ENCODE measurements around the genes FGF22, PALM and PTBP1.

GRCh38 chr19:401848-402393 lies 7.0 kb downstream of the C2CD4C start:
- PRO-cap, 4 experiments, result no peak in any of the 4 experiments
- RAMPAGE, long total RNA, 2 experiments, result no peak in any of the 2 experiments

DNA sequence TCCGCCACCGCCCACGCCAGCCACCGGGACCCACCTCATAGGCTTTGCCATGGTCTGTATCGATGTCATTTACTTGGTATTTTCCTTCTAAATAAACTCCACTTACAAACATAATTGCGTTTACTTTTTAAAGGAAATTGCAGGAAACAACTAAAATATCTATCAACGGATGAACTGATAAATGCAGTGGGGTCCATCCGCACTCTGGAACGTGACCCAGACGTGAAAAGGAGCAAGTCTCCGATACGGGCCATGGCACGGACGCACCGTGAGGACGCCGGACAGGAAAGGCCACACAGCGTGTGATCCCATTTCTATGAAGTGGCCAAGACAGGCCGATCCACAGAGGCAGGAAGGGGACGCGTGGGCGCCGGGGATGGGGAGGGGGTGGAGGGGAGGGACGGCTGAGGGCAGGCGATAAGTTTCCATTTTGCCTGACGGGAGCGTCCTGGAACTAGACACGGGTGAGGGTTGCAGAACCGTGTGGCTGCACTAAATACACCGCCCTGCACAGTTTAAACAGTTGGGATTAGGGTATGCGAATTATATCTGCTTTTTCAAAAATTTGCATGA lies 13.8 kb downstream of the SHC2 start:
- PRO-cap, 4 experiments, result peak in 3 of 4 experiments; most common plus-strand start position 457 of the sequence (in 3)
- RAMPAGE, long total RNA, 2 experiments, result no peak in any of the 2 experiments

DNA sequence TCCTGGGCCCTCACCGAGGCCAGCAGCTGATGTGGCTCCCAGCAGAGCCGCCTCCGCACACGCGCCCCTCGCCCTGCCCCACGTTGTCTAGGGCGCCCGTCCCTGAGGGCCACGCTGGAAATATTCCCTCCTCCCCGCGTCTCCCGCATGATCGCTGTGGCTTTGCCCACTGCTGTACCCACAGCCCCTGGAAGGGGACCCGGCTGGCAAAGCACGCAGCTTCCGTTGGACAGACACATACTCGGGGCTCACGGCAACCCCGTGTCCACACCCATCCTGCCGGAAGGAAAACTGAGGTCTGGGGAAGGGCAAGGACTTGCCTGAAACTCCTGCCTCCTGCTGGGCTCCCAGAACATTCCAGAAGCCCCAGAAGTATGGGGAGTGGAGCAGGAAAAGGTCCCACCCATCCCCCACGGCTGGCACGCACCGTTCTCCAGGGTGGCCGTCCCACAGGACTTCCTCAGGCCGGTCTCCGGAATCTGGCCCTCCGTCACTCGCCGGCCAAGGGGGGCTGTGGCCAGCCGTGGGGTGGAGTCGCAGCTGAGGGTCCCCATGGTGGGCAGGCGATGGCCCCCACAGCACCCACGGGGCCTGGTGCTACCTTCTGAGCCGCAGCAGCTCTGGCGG lies 476 bp downstream of the ODF3L2 start:
- PRO-cap, 4 experiments, result peak in 4 of 4 experiments; most common plus-strand start position 493 of the sequence (in 4); most common minus-strand start position 300 of the sequence (in 1)
- RAMPAGE, long total RNA, 2 experiments, result no peak in any of the 2 experiments

GRCh38 chr19:488922-490031 lies 7.0 kb upstream of the MADCAM1 start:
- PRO-cap, 4 experiments, result peak in 4 of 4 experiments; most common plus-strand start chr19:489180 (in 2); most common minus-strand start chr19:488986 (in 4)
- RAMPAGE, long total RNA, 2 experiments, result no peak in any of the 2 experiments

DNA sequence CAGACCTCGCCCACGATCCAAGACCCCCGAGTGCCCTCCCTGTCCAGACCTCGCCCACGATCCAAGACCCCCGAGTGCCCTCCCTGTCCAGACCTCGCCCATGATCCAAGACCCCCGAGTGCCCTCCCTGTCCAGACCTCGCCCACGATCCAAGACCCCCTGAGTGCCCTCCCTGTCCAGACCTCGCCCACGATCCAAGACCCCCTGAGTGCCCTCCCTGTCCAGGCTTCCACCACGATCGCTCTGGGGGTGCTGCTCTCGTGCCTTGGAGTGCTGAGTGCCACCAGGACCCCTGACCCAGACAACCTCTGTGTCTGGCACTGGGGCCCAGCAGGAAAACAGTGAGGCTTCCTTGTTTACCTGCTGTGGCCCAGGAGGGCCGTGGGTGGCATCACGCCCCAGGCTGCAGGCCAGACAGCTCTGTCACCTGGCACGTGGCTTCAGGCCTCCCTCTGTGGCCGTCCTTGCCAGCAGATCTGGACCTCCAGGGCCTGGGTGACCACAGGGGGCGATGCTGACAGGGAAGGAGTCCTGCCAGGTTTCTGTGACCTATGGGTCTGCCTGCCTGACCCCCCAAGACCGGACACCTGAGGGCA lies 3.2 kb downstream of the CDC34 start:
- PRO-cap, 4 experiments, result peak in 3 of 4 experiments; most common plus-strand start position 467 of the sequence (in 1); most common minus-strand start position 340 of the sequence (in 3)
- RAMPAGE, long total RNA, 2 experiments, result no peak in any of the 2 experiments

GRCh38 chr19:536352-537178 lies 5.0 kb downstream of the CDC34 start:
- PRO-cap, 4 experiments, result no peak in any of the 4 experiments
- RAMPAGE, long total RNA, 2 experiments, result no peak in any of the 2 experiments

- PRO-cap, 4 experiments, result no peak in any of the 4 experiments
- RAMPAGE, long total RNA, 2 experiments, result no peak in any of the 2 experiments
Observed at GRCh38 chr19:549337-549686, 5.5 kb downstream of the GZMM start.

DNA sequence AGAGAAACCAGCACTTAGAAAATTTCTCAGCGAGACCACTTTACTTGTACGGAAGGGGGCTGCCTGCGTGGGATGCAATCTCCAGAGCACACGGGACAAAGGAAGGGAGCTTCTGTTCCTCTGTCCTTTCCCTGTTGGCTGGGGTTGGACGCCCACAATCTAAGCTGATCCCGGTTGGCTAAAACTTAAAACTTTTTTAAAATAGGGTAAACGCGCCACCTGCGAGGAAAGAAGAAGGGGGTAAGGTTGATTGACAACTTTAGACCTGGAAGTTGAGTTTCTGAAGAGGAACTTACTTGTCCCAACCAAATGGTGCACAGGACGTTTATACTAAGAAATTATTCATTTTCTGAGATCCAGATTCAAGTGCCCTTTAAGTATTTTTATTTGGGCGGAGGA lies 744 bp upstream of the BSG start:
- PRO-cap, 4 experiments, result no peak in any of the 4 experiments
- RAMPAGE, long total RNA, 2 experiments, result start-site peak on the minus strand in 2 of 2 experiments, centred at positions 90 to 112 of the sequence, 13 to 14 reads per replicate

GRCh38 chr19:639401-640237 lies at the start of gene FGF22:
TSS of gene FGF22 (plus strand) at chr19:639879.
- PRO-cap, 4 experiments, result no peak in any of the 4 experiments
- RAMPAGE, long total RNA, 2 experiments, result no peak in any of the 2 experiments

- PRO-cap, 4 experiments, result peak in 1 of 4 experiments; most common minus-strand start chr19:647530 (in 1)
- RAMPAGE, long total RNA, 2 experiments, result no peak in any of the 2 experiments
Observed at GRCh38 chr19:647126-647946, 7.7 kb downstream of the FGF22 start.

DNA sequence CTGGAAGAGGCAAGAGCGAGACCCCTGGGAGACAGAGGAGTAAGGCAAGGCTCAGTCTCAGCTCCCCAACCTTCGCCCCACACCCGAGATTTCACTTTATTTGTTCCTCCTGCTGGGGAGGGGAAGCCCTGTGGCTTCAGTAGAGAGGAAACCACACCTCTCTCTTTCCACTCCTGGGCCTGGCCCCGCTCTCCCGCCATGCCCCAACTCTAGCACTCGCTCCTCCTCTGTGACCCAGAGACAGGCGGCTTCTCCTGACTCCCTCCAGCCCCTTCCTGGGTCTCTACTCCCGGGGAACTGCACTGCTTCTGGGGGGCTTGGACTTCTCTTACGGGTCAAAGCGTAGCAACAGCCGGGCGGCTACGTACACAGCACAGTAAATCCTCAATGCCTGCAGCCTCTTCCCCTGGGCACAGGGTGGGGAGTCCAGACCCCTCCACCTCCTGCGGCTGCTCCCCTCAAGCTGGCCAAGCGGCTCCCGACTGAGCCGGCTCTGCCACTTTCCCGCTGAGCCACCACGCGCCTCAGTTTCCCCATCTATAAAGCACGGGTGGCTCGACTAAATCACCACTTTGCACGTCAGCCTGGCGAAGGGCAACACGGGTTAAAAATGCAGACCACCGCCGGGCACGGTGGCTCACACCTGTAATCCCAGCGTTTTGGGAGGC lies 1.5 kb downstream of the RNF126 start:
- PRO-cap, 4 experiments, result peak in 2 of 4 experiments; most common plus-strand start position 164 of the sequence (in 2); most common minus-strand start position 74 of the sequence (in 1)
- RAMPAGE, long total RNA, 2 experiments, result no peak in any of the 2 experiments

DNA sequence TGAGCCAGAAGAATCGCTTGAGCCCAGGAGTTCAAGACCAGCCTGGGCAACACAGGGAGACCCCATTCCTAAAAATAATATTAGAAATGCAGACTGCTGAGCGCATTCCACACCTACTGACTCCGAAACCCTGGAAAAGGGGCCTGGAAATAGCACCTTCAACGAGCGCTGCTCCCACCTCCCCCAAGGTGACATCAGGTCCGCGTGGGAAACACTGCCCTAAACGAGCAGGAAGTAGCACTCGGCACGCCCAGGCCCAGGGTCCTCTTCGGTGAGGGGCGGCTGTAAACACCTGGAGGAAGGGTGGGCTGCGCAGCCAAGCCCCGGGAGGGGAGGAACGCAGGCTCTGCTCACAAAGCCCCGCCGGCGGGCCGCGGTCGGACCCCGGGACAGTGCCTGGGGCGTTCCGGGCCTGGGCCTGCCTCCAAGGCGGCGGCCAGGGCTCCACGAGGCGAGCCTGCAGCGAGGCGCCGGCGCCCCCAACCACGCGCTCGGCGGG lies 881 bp downstream of the RNF126 start:
- PRO-cap, 4 experiments, result peak in 2 of 4 experiments; most common plus-strand start position 222 of the sequence (in 2); most common minus-strand start position 190 of the sequence (in 1)
- RAMPAGE, long total RNA, 2 experiments, result no peak in any of the 2 experiments

DNA sequence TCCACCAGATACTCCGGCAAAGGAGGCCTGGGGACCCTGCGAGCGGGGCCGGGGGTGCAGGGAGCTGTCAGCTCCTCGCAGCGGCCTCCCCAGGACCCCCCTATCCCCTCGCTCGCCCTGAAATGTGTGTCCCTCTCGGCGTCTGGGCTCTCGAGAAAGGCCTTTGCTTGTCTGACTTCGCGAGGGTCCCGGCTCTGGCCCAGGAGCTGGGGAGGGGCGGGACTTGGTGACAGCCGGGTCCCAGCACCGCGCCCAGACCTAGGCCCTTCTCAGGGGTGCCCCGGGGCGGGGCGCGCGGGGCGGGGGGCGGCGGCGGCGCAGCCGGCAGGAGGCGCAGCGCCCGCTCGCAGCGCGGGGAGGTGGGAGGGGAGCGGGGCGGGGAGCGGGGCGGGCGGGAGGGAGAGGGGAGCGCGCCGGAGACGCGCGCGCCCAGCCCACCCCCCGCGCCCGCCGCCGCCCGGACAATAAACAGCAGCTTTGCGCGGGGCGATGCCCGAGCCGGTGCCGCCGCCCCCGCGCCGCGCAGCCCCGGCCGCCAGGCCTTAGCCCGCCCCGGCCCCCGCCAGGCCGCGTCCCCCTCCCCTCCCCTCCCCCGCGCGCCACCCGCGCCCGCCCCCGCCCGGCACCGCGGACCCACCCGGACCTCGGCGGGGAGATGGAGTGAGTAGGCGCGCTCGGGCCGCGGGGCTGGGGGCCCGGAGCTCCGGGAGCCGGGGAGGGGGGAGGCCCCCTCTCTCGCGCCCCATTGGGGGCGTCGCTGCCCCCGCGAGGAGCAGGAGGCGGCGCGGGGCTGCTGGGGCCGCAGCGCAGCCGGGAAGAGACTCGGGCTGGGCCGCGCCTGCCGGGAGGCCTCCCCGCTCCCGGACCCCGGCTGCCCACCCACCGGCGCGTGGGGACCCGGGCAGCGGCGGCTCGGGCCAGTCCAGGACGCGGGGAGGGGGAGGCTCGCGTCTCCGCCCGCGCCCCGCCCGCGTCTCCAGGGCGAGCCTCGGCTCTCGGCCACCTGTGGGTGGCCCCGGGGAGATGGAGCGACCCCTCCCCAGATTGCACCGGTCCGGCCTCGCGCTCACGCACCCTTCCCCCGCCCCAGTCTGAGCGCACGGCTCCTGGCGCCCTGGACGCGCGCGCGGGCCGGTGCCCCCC lies at the start of gene PALM:
TSS of gene PALM (plus strand) at position 444 of the 1,143 bp plus-strand sequence.
- PRO-cap, 4 experiments, result peak in 4 of 4 experiments; most common plus-strand start position 474 of the sequence (in 2); most common minus-strand start position 277 of the sequence (in 1)
- RAMPAGE, long total RNA, 2 experiments, result no peak in any of the 2 experiments

GRCh38 chr19:726782-727425 lies 18.2 kb downstream of the PALM start:
- PRO-cap, 4 experiments, result no peak in any of the 4 experiments
- RAMPAGE, long total RNA, 2 experiments, result no peak in any of the 2 experiments

DNA sequence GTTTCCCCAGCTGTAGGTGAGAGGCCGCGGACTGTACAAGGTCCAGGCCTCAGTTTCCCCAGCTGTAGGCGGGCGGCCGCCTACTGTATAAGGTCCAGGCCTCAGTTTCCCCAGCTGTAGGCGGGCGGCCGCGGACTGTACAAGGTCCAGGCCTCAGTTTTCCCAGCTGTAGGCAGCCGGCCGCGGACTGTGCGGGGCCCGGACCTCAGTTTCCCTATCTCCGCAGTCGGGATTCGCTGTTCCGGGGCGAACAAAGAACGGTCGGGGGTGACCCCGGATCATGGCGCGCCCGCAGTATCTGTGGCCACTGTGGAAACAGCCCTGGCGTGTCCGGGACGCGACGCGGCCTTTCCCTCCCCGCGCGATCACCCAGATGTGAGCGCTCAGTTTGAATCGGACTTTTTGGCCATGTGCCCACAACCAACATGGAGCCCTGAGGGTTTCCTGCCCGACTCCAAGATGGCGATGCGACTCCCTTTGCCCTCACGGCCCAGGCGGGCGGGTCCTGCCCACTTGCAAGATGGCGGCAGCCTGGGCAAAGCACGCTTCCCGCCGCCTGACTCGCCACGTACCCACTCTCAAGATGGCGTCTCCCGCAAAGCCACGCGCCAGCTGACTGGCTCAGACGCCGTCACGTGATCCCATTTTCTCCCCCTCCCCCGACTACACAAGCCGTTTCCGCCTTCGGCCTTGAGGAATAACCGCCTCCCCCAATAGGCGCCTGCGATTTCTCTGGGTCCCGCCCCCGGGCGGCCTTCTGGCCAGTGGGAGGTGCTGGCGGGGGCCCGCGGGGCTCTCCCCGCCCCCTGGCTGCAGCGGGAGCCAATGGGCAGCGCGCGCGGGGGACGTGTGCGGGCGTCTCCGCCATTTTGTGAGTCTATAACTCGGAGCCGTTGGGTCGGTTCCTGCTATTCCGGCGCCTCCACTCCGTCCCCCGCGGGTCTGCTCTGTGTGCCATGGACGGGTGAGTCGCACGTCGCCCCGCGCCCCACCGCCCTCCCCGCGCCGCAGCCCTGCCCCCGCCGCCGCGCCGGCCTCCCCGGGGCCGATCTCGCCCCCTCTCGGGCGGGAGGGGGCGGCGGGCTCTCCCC lies at the start of gene PTBP1:
TSS of gene PTBP1 (plus strand) at position 911 of the 1,091 bp plus-strand sequence.
- PRO-cap, 4 experiments, result peak in 4 of 4 experiments; most common plus-strand start position 911 of the sequence (in 4); most common minus-strand start position 461 of the sequence (in 4)
- RAMPAGE, long total RNA, 2 experiments, result start-site peak on the plus strand in 2 of 2 experiments, centred at positions 880 to 888 of the sequence, 226 to 303 reads per replicate

GRCh38 chr19:799061-799949 lies 2.1 kb downstream of the PTBP1 start:
- PRO-cap, 4 experiments, result no peak in any of the 4 experiments
- RAMPAGE, long total RNA, 2 experiments, result no peak in any of the 2 experiments

DNA sequence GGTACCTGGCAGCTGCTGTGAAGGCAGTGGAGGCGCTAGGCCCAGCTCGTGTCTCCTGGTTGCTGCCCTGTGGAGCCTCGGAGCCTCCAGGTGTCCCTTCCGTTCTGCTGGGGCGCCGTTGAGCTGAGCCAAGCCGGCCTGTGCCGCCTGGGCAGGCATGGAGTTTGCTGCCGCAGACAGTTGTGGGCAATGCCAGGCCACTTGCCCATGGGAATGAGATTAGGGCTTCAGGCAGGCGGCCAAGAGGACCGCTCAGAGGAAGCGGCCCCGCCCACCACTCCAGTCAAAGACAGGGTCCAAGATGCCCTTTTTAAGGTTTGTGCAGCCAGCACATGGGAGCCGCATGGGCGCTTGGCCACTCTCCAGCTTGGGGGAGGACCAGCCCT lies 4.0 kb downstream of the PTBP1 start:
- PRO-cap, 4 experiments, result no peak in any of the 4 experiments
- RAMPAGE, long total RNA, 2 experiments, result no peak in any of the 2 experiments

- PRO-cap, 4 experiments, result no peak in any of the 4 experiments
- RAMPAGE, long total RNA, 2 experiments, result no peak in any of the 2 experiments
Observed at GRCh38 chr19:804491-804775, 7.2 kb downstream of the PTBP1 start.

- PRO-cap, 4 experiments, result no peak in any of the 4 experiments
- RAMPAGE, long total RNA, 2 experiments, result no peak in any of the 2 experiments
Observed at GRCh38 chr19:807539-808228, 10.4 kb downstream of the PTBP1 start.

- PRO-cap, 4 experiments, result peak in 4 of 4 experiments; most common plus-strand start chr19:808456 (in 3)
- RAMPAGE, long total RNA, 2 experiments, result no peak in any of the 2 experiments
Observed at GRCh38 chr19:808229-808970, 11.1 kb downstream of the PTBP1 start.